ENCODE measurements around the gene TMEM245.

DNA sequence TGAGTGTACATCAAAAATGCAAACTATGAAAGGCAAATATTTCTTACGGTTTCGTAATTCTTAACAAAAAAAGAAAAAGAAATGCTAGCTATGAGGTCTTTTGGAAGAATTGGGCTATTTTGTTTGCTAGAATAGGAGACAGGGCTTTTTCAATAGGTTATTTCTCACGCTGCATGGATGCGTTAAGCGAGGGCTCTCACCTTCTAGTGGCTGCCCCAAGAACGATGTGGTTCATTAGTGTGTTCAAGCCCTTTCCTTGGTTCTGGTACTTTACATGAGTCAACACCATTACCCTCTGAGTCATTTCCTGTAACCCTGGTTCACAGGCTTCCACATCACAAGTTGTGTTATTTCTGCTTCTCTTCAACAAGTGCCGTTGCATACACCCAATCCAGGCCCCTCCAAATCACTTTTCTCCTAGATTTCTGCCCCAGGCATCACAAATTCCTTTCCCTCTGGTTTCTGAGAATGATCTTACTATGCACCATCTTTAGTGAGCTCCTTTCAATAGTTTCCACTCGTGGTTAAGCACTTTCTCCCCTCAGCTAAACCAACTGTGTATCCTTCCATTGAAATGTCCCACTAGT is 69.6 kb upstream of the RAD23B start:
- PRO-cap, 2 experiments = no peak in any of the 2 experiments

DNA sequence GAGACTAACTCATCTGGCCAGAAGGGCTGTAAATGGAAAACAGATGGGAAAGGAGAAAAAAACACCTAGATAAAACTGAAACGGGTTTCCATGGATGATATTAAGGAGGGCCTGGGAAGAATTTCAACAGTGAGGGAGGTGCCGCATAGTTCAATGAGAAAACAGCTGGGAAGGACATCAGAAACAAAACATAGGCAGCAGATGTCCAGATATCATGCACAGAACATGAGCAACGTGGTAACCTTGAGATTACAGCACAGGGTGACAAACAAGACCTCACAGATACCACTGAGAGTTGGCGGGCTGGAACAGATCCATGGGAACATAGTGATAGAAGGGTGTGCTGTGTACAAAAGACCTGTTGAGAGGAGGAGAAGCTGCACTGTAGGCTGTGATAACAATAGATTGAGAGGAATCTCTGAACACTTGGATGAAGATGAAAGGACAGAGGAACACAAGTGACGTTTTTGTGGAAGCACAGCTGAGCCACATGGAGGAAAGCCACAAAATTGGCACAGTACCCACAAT is 31.1 kb upstream of the RAD23B start:
- PRO-cap, 2 experiments = no peak in any of the 2 experiments

- PRO-cap, 2 experiments = no peak in any of the 2 experiments
These were observed 16.8 kb downstream of the RAD23B start for GRCh38 chr9:107299912-107300316.

DNA sequence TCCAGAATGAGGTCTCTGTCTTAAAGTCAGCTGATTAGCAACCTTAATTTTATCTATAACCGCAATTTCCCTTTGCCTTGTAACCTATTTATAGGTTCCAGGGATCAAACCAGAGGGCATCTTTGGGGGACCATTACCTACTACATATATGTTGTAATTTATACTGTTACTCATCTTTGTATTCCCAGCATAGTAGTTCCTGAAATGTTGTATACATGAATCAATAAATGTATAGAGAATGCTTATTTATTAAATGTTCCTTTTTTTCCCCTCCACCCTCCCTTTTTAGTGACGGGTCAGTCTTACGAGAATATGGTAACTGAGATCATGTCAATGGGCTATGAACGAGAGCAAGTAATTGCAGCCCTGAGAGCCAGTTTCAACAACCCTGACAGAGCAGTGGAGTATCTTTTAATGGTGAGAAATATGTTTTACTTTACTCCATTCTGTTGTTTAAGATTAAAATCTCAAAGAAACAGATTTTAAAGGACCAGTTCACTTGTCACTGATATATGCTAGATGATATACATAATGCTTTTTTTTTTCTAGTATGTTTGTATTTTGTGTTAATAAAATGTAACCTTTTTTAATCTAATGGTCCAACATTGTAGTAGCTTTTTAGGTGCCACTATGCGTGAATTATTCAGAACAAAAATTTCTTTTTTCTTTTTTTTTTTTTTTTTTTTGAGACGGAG is 35.5 kb downstream of the RAD23B start:
- PRO-cap, 2 experiments = no peak in any of the 2 experiments

- PRO-cap, 2 experiments = no peak in any of the 2 experiments
These were observed 50.0 kb downstream of the RAD23B start for GRCh38 chr9:107332967-107333634.

DNA sequence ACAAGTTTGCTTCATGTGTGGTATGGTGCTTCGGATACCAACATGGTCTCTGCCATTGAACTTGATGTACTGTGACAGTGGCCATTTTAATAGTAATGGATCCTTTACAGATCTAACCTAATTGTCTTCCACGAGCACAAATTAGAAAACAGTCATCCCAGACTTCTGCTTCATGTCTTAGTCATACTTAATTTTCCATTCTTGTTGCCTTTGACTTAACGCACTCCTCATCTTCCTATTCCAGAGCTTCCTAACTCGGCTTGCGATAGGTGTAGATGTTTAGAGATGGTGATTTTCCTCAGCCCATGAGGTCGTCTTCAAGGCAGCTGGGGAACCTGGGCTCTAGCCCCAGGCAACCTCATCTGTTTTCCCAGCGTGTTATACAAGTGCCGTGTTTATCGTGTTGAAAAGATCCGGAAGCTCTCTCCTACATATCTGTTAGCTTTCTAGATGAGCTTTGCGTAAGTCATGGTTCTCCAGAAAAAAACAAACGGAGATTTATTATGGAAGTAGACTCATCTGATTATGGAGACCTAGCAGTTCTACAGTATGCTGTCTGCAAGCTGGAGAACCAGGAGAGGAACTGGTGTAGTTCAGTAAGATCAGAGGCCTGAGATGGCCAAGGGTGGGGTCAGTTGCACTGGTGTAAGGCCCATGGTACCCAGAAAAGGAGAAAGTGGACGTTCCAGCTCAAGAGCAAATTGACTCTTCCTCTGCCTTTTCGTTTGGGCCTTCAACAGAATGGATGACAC is 50.7 kb downstream of the RAD23B start:
- PRO-cap, 2 experiments = no peak in any of the 2 experiments

DNA sequence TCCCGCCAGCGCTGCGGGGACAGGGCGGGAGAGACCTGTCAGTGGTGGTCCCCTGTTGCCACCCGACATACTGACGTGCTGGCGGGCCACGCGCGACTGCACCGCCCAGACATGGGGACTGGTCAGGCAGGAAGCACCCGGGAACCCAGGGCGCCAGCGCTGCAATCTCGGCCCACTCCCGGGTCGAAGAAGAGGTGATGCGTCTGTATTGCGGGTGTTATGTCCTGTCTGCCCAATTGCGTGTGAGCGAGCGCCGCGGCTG is 1.4 kb downstream of the KLF4 start:
- PRO-cap, 2 experiments = no peak in any of the 2 experiments

GRCh38 chr9:107620751-107621323 is 131.3 kb upstream of the KLF4 start:
- PRO-cap, 2 experiments = no peak in any of the 2 experiments

DNA sequence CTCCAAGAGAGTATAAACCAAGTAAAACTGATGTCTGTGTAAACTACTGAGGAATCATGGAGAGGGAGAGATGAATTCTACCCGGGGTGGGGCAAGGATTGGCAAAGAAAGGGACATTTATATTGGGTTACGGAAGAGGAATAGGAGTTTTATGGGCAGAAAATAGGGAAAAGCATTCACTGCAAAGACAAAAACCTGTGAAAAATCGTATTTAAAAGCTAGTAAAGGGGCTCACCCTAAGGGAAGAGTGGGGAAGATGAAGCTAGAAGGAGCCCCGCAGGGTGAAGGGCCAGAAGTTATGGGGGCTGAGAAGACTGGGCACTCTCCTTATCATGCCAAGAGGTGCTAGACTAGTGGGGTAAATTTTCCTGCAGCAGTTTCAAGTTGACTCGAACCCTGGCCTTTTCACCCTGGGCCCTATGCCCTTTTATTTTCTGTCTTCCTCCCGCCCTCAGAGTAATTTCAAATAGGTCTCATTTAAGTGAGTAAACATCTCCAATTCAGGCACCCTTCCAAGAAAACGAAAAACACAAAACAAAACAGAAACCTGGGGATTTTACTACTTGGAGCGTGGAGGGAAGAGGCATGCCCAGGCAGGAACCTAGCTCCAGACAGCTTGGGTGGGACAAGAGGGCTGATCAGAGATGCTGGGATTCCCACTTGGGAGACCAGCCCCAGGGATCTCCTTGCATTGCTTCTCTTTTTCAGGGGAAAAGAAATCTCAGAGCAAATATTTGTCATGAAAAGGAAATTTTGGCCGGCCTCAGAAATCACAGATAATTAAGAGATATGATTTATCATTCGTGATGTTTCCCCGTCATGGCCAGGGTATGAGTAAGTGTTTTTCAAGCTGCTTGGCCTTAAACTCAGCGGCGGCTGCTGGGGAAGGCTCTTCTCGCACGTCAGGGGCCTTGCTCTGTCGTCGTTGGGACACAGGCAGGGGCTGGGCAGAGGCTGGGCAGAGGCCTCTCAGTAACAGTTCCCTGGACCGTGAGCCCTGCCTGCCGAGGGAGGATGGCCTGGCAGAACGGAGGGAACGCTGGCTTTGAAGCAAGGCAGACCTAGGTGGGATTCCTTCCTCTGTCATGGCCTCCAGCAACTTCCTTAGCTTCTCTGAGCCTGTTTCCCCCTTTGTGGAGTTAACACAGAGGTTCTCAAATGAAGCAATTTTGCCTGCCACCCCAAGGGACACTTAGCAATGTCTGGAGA is 248.5 kb upstream of the KLF4 start:
- PRO-cap, 2 experiments = no peak in any of the 2 experiments

GRCh38 chr9:107751823-107752360 is 262.3 kb upstream of the KLF4 start:
- PRO-cap, 2 experiments = no peak in any of the 2 experiments

GRCh38 chr9:107819736-107820320 is 330.3 kb upstream of the KLF4 start:
- PRO-cap, 2 experiments = no peak in any of the 2 experiments

DNA sequence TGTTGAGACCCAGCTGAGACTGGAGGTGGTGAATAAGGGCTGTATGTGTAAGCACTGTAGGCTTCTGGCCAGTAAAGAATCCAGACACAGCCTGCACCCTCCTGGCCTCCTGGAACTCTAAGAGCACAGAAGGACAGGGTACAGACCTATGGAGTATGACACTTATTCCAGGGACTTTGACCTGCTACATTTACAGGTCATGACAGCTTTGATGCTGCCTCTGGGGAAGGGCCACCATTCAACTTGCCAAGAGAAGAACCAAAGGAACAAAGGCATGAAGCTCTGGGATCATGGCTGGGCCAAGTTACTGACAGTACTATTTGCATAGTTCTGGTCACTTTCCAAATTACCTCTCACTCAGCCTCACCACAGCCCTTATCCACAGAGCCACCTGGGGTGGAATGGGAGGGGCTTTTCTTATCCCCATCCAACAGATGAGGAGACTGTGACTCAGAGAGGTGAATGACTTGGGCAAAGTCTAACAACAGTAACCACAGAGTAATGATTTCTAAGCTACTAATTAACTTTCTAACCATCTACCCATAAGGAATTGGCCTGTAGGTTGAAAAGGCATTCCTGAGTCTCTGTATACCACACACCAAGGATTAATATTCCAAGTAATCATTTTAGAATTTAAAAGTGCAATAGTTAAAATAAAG is 604.5 kb upstream of the KLF4 start:
- PRO-cap, 2 experiments = no peak in any of the 2 experiments

- PRO-cap, 2 experiments = no peak in any of the 2 experiments
These were observed 183.2 kb downstream of the ACTL7B start for GRCh38 chr9:108672464-108673021.

- PRO-cap, 2 experiments = no peak in any of the 2 experiments
These were observed 164.1 kb downstream of the ACTL7B start for GRCh38 chr9:108691634-108692061.

- PRO-cap, 2 experiments = no peak in any of the 2 experiments
These were observed 100.2 kb downstream of the ACTL7B start for GRCh38 chr9:108755496-108755986.

DNA sequence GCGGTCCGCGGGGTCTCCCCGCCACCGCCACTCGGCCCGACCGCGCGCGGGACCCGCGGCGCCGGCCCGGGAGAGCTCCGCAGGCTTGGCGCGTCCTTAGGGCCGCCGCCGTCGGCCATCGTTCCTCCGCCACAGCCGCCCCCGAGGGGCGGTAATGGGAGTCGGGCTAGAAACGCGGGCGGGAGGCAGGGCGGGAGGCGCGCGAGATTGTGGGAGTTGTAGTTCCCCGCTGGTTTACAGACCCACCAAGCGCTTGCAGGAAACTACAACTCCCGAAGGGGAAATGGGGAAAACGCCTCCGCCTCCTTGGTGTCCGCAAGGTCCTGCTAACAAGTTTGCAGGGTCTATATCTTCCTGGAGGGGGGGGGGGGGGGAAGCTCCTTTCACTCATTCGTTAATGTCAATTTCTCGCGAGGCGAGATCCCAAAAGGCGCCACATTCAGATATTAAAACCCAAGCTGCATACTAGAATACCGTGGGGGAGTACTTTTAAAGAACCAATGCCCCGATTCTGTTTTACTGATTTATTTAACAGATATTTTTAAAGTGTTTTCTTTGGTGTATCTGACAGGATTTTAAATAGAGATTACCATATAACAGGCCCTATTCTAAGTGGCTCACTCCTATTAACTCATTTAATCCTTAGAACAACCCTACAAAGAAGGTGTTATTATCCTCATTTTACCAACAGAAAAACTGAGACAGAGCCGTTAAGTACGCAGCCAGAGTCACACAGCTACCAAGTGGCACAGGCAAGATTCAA is at the start of gene TMEM245:
Gene TMEM245 (minus strand): TSS at position 153 of the 763 bp plus-strand sequence.
- PRO-cap, 2 experiments = peak in 2 of 2 experiments; most common minus-strand start position 156 of the sequence (in 2)

- PRO-cap, 2 experiments = no peak in any of the 2 experiments
These were observed 45.9 kb downstream of the EPB41L4B start for GRCh38 chr9:109274680-109275721.

- PRO-cap, 2 experiments = no peak in any of the 2 experiments
These were observed 24.4 kb upstream of the EPB41L4B start for GRCh38 chr9:109345169-109345817.

GRCh38 chr9:109386695-109387234 is 65.9 kb upstream of the EPB41L4B start:
- PRO-cap, 2 experiments = no peak in any of the 2 experiments

DNA sequence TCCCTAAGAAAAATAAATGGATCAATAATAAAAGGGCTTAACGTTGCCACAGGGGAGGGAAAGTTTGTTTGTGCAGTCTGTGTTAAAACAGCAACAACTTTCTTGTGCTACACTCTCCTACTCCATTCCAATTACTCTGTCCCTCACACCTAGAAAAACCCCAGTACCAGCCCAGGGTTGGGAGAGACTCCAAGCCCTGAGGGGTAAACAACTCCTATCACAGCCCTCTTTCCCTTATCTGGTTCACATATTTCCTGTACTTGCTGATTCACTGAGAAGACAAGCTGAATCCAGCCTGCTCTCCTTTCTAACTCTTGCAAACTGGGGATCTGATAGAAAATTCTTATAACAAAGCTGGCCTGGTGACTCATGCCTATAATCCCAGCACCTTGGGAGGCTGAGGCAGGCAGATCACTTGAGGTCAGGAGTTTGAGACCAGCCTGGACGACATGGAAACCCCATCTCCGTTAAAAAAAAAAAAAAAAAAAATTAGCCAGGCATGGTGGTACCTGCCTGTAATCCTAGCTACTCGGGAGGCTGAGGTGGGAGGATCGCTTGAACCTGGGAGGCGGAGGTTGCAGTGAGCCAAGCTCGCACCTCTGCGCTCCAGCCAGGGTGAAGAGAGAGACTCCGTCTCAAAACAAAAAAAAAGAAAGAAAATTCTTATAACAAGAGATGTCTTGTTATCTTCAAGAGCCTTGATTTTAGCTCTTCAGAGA is 44.6 kb downstream of the PTPN3 start:
- PRO-cap, 2 experiments = no peak in any of the 2 experiments